Bile duct (tissue), 1 donor: Measurements from ENCODE around the genes TCEAL5 and TEX13A.

GRCh38 chrX:102713388-102714036 is 1.3 kb downstream of the GPRASP2 start:
- PRO-cap: unidirectional peak, minus-strand start at chrX:102713467

- PRO-cap: no peak
Observed at GRCh38 chrX:103062692-103063450, 1.1 kb downstream of the BEX1 start.

DNA sequence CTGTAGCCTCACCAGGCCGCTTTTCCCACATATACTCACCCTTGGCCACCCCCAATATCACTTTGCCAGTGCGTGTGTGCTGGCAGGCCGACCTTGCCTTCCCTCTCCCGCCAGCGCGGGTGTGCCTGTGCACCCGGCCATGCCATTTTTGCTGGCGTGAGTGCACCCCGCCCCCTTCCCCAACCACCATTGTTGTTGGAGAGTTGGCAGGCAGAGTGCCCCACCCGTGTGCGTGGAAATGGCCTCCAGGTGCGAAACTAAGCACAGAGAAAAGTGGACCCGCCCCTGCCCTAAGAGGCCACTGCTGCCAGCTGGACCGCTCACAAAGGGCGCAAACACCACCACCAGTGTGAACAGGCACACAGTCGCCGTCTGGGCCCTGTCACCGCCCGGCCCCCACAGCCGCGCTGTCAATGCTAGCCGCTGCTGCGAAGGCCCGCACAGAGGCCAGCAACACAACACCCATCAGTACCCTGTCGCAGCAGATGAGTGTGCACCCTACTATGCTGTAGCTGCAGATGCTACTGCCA is 6.0 kb downstream of the BEX4 start:
- PRO-cap: no peak

DNA sequence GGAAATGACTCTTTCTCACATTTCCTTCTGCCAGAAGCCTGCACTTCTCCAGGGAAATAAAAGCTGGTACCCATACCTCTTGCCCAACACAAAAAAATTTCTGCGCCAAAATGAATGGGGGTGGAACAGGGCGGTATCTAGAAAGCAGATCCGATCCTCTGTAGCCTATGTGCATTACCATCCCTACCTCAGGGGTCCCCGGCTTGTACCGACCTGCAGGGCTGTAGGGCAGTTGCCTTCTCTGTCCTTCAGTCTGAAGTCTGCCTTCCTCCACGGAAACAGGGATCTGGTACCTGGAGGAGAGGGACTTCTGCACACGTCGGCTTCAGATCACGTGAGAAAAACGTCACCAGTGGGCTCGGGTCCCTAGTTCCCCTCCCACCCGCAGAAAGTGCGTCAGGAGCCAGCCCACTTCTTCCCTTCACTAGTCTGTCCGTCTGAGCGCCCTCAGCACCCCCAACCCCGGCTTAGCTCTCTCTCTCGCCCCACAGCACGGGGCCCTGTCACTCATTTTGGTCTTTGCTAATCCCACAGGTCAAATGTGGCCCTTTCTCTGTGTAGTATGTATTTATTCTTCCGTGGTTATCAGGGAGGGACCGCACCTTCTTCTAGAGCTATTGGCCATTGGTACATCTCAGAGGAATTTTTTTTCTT is at the start of gene TCEAL5:
TSS of gene TCEAL5 (minus strand) at position 291 of the 654 bp plus-strand sequence.
- PRO-cap: no peak

GRCh38 chrX:103626822-103627303 is 1.9 kb upstream of the TCEAL1 start:
- PRO-cap: no peak

GRCh38 chrX:103780722-103781628 is 4.3 kb downstream of the PLP1 start:
- PRO-cap: unidirectional peak, minus-strand start at chrX:103780876

DNA sequence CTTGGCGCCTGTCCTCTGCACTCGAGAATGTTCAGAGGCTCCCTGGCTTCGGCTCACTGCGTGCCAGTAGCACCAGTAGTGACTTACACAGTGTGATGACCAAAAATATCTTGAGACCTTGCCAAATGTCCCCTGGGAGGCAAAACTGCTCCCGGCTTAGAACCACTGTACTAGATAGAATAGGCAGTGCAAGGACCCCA is 6.4 kb upstream of the ZCCHC18 start:
- PRO-cap: no peak

DNA sequence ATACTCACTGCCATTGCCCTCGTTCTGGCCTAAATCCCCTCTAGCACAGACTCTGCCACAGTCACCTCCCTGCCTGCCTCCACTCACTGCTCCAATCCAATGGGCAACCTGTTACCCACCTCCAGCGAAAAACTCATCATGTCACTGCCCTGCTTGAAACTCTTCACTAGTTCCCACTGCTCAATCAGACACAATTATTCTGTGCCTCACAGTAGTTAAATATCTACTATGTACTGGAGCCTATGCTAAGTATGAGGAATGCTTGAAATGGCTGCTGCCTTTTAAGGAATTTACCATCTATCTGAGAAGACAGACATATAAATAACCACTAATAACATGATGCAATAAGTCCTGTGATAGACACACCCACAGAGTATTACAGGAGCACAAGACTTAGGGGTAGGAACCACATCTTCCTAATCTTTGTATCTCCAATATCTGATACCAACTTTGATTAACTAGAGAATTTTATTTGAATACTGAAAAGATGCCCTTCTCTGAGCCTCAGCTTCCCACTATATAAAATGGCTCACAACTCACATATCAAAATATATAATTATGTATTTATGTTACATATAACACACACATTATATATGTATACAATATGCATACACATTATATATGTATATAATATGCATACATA is 21.1 kb downstream of the SLC25A53 start:
- PRO-cap: no peak

DNA sequence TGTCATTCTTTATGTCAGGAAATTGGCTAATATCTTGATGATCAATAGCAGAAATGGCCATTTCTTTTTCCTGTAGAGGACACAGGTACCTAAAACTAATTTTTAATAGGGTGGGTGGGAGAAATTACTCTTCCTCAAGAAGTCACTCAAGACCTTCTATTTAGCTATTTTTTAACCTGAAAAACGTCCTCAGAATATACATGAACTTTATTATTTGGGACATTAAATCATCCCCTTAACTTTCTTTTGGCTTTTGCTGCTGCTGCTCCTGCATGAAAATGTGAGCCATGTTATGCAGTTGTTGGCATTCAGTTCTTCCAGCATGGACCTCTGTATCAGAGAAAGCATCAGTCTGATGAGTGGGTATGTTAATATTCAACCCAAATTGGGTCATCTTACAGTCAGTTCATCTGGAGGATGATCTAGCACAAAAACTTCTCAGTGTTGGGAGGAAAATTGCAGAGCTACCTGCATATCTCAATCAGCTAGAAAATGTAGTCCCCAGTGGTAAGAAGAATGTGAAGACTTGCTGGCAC is 96.6 kb downstream of the IL1RAPL2 start:
- PRO-cap: no peak

DNA sequence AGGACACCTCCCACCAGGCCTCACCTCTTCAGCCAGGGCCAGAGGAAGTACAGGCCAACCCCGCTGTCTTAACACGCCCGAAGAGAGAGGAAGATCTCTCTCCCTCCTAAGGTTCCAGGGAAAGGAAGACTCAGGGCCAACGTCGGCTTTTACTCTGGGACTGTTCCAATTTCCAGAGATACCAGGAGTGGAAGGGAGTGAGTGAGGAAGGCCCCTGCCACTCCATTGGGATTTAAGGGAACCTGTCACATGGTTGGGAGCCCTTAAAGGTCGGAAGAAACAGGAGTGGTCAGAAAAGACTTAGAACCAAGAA is at the start of gene TEX13A:
TSS of gene TEX13A (minus strand) at position 124 of the 313 bp plus-strand sequence.
- PRO-cap: no peak

- PRO-cap: no peak
Observed at GRCh38 chrX:105614432-105614782, 207.9 kb upstream of the NRK start.

DNA sequence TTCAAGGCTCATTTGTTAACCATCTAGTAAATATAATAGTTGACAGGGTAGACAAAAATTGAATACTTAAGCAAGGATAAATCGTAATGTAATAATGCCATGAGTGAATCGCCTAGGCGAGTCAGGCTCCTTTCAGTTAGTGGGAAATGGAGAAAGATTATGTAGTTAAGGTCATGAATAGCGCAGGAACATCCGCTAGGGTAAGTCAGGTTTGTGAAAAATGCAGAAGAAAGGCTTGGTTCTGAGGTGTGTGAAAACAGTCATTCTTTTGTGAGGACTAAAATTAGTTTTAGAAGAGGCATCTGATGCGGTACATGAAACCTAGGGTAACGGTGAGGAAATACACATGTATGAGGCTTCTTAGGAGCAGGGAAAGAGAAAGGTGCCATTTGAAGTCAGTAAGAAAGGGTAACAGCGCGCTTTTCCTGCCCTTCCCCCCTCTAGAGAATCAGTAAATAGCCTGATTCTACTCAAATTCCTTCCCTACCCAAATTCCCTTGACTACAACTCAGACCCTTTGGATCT is 609 bp upstream of the RNF128 start:
- PRO-cap: no peak

DNA sequence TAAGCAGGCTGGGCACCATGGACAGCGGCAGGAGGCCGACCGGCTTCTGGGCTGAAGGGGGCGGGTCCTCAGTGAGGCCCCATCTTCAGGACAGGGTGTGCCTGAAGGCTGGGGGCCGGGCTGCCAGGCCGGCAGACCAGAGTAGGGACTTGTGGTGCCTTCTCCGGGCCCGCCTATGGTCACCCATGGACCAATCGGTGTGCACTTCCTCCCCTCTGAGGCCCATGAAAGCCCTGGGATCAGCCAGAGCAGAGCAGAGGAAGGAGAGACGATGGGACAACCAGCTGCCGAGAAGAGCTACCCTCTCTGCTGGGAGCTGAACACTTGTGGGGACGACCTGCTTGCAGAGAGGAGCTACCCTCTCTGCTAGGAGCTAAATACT is 118.4 kb downstream of the DNAAF6 start:
- PRO-cap: no peak

GRCh38 chrX:107725494-107726401 is 49.8 kb downstream of the TSC22D3 start:
- PRO-cap: no peak

GRCh38 chrX:107729237-107730084 is 46.1 kb downstream of the TSC22D3 start:
- PRO-cap: no peak

- PRO-cap: no peak
Observed at GRCh38 chrX:108001340-108001627, 19.1 kb upstream of the TEX13B start.

- PRO-cap: no peak
Observed at GRCh38 chrX:109625330-109625555, 271 bp upstream of the KCNE5 start.

DNA sequence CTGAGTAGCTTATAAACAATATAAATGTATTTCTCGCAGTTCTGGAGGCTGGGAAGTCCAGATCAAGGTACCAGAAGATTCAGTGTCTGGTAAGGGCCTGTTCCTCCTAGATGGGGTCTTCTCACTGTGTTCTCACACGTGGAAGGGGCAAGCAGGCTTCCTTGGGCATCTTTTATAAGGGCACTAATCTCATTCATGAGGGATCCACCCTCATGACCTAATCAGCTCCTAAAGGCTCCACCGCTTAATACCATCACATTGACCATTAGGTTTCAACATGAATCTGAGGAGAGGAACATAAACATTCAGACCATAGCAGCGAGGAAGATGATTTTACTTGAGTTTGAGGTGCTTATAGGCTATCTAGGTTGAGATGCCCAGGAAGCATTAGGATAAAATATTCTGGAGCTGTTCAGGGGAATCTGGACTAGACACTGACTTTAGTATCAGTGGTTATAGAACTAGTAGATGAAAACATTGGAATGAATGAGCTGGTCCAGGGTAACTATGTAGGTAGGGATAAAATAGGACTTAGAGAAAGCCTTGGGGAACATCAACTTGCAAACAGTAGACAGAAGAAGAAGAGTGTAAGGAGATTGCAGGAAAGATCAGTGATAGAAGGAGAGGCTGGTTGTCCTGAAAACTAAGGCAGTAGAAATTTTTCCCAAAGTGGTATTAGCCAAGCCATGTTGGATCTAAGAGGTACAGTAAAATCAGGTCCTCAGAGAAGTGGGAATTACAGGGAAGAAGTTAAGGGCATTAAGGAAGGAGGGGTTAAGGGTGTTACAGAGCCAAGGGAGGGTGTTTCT is 153.9 kb downstream of the TMEM164 start:
- PRO-cap: no peak

- PRO-cap: no peak
Observed at GRCh38 chrX:111749445-111749817, 68.5 kb downstream of the ALG13 start.

GRCh38 chrX:112818767-112819049 is 21.9 kb downstream of the AMOT start:
- PRO-cap: no peak